Mammary microvascular endothelial cell (primary cell): ENCODE results near the gene SCAF11.

- RAMPAGE, long total RNA = no peak
These were observed 62.9 kb upstream of the PRICKLE1 start for GRCh38 chr12:42652469-42652877.

GRCh38 chr12:42696141-42696685 lies 106.7 kb upstream of the PRICKLE1 start:
- RAMPAGE, long total RNA = no peak

DNA sequence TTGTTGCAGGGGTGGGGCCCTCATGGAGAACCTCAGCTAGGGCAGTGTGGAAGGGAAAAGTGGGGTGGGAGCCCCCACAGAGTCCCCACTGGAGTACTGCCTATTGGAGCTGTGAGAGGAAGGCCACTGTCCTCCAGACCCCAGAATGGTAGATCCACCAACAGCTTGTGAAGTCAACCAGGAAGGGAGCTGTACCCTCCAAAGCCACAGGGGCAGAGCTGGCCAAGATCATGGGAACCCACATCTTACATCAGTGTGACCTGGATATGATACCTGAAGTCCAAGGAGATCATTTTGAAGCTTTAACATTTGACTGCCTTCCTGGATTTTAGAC lies 466.7 kb downstream of the ADAMTS20 start:
- RAMPAGE, long total RNA = no peak

- RAMPAGE, long total RNA = no peak
These were observed 460.6 kb downstream of the TMEM117 start for GRCh38 chr12:44296455-44297007.

DNA sequence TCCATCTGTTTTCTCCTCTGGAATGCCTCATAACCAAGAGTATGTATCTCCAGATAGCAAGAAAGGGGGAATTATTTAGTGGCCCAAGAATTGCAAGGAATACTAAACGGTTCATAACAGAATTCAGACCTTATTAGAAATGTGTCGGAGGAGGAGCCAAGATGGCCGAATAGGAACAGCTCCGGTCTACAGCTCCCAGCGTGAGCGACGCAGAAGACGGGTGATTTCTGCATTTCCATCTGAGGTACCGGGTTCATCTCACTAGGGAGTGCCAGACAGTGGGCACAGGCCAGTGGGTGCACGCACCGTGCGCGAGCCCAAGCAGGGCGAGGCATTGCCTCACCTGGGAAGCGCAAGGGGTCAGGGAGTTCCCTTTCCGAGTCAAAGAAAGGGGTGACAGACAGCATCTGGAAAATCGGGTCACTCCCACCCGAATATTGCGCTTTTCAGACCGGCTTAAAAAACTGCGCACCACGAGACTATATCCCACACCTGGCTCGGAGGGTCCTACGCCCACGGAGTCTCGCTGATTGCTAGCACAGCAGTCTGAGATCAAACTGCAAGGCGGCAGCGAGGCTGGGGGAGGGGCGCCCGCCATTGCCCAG lies 74.8 kb upstream of the NELL2 start:
- RAMPAGE, long total RNA = no peak

DNA sequence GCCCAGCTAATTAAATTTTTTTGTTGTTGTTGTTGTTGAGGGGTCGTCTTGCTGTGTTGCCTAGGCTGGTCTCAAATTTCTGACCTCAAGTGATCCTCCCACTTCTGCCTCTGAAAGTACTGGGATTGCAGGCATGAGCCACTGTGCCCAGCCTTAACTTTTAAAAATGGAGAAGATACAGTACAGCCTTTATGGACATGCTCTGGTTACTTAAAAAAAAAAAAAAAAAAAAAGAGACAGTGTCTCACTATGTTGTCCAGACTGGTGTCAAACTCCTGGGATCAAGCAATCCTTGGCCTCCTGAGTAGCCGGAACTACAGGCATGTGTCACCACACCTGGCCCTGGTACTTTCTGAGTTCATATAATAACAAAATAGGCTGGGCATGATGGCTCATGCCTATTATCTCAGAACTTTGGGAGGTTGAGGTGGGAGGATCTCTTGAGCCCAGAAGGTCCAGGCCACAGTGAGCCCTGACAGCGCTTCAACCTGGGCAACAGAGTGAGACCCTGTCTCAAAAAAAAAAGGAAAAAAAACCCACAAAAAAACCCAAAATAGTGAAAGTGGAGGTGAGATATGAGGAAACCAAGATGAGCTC lies 34.8 kb downstream of the ANO6 start:
- RAMPAGE, long total RNA = no peak

- RAMPAGE, long total RNA = no peak
These were observed 211.0 kb upstream of the ARID2 start for GRCh38 chr12:45518433-45518904.

DNA sequence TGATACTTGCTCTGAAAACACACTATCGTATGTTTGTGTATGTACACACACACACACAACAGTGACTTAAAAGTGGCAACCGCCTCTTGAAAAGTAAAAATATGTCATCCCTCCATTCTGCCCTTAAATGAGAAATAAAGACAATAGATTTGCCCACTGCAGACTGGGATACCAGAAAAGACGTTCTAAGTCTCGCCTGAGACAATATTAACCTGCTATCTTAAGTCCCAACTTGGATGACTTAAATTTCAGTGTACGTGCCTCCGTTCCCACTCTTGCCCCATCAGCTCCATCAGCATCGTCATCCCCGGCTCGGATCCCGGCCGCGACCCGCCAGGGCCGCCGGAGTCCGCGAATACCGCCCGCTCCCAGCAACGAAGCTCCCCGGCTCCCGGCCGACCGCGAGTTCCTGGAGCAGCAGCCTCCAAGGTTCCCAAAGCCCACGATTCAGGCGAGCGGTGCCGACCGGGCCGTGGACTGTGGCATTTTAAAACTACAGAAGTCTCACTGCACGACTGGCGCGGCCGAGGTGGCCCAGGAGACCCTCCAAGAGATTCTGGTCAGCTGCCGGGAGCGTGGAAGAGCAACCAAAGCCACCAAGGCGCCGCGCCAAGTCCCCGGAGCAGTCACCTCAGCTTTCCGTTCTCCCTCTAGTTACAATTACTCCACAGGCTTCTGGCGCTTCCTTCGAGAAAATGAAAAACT lies 2.7 kb upstream of the ARID2 start:
- RAMPAGE, long total RNA = no peak

DNA sequence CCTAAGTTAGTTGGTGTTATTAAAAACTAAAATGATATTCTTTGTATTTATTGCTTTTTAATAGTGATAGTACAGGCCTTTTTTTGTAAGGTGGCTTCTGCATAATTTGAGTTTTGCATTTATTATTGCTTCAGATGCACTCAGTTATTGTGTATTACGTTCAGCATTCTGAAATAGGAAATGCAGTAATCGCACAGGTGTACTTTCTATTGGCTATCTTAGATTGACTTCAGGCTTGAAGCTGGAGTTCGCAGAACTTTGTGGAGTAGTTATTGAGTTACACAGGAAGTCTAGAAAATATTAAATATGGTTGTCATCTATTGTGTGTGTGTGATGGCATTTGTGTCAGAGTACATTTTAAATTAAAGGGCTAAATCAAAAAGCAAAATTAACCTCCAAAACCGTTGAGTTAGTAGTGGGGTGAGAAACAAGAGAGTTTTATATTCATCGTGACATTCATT lies 2.7 kb downstream of the ARID2 start:
- RAMPAGE, long total RNA = no peak

DNA sequence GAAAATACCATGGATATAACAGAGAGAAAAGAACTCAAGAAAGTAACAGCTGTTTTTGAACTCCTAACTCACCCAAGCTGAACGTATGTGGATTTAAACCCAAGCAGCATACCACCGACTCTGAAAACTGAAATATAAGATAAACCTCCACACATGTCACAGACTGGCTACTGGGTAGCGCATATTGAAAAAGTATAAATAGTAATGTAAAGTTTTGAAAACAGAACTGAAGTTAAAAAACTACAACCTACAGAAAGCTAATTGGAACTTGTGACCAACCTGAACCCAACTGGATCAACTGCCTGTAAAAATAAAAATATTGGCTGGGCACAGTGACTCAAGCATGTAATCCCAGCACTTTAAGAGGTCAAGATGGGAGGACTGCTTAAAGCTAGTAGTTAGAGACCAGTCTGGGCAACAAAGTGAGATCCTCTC lies 18.4 kb downstream of the SCAF11 start:
- RAMPAGE, long total RNA = no peak

- RAMPAGE, long total RNA = no peak
These were observed 664 bp downstream of the SCAF11 start for GRCh38 chr12:45989652-45990168.

- RAMPAGE, long total RNA = start-site peak on the minus strand at chr12:45990535-45990594, 1,447 and 607 reads in 2 replicates
These were observed at the start of gene SCAF11 for GRCh38 chr12:45990169-45990775. Gene SCAF11, minus strand, starts transcription at chr12:45990574.

- RAMPAGE, long total RNA = no peak
These were observed 1.4 kb upstream of the SCAF11 start for GRCh38 chr12:45991482-45992390.

GRCh38 chr12:46194199-46195031 lies 74.4 kb downstream of the SLC38A1 start:
- RAMPAGE, long total RNA = no peak

DNA sequence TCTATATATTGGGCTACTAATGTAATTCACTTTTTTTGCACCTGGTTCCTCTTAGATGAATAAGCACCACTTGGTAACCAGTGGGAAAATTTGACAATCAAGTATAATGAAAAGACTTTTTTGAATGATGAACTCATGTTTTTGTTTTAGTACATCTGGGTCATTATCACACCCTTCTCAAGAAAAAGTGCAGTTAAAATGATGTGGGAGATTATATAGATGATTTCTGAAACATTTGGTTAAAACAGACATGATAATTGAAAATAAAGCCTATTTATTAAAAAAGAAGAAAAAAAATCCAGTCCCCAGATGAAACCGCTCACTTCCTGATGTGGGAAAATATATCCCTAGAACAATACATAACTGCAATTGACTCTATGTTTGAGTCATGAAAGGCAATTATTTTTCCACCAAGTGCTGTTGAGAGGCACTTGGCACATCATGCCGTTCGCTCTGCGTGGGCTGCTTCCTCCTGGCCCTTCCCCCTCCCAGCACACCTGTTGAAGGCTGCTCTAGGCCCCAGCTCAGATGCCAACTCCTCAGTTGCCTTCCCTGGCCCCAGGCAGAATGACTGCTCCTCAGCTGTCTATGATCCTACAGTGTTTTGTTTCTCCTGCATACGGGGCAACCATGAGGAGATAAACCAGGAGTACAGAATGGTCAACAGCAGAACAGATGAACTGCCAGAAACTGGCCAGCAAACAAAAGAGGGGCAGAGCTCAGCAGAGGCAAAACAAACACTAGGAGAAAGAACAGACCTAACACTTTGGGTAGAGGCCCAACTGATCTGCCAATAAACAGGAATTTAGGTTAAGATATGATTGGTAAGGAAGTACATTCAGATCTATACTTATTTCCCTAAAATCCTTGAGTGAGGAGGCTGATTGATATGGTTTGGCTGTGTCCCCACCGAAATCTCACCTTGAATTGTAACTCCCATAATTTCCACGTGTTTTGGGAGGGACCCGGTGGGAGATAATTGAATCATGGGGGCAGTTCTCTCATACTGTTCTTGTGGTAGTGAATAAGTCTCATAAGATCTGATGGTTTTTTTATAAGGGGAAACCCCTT lies 58.9 kb downstream of the SLC38A1 start:
- RAMPAGE, long total RNA = no peak

GRCh38 chr12:46259674-46260803 lies 8.8 kb downstream of the SLC38A1 start:
- RAMPAGE, long total RNA = no peak

- RAMPAGE, long total RNA = no peak
These were observed 4.1 kb downstream of the SLC38A1 start for GRCh38 chr12:46264610-46265264.

GRCh38 chr12:46266808-46267634 lies 1.8 kb downstream of the SLC38A1 start:
- RAMPAGE, long total RNA = no peak

- RAMPAGE, long total RNA = no peak
These were observed 15.3 kb downstream of the SLC38A2 start for GRCh38 chr12:46357096-46357871.

GRCh38 chr12:46361722-46362122 lies 10.9 kb downstream of the SLC38A2 start:
- RAMPAGE, long total RNA = no peak